Mesenchymal stem cell of Wharton's jelly (primary cell): ENCODE results near the gene TXNL4A.

GRCh38 chr18:79977380-79977953 lies 10.9 kb downstream of the TXNL4A start:
- CAGE, long polyA plus RNA = no peak

DNA sequence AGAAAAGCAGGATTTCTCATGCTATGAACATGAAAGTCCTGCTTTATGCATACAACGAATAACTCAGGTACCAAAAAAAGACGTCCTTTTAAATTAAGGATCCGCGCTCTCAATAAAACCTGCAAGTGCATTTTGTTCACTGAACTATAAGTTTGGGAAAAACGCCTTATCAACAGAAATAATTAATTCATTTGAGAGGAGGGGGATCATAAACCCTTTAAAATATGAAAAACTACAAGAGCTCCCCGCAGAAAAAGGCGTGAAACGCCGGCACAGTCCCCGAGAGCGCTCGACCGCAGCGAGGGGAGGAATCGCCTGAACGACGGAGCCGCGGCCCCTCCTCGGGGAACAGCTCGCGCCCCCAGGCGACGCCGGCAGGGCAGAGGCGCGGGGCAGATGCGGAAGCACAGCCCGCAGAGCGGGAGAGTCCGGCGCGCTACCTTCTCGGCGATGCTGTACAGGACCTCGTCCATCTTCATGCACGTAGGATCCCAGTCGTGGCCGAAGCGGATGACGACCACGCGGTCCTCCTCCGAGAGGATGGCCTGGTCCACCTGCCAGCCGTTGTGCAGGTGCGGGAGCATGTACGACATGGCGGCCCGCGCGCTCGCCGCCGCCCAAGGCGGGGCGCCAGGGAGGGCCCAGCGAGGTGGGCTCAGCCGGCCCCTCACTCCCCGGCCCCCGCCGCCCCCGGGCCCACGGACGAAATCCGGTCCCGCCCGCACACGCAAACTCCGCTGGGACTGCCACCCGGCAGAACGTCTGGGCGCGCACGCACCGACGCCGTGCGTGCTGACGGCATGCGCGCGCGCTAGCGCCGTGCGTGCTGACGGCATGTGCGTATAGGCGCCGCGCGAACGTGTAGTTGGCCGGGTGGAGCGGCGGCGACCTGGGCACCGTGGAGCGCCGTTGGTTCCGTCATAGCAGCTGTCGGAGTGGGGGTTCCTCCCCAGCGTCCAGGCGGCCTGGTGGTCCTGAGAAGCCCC lies at the start of gene TXNL4A:
Gene TXNL4A (minus strand): TSS at position 764 of the 986 bp plus-strand sequence.
- CAGE, long polyA plus RNA = no peak

DNA sequence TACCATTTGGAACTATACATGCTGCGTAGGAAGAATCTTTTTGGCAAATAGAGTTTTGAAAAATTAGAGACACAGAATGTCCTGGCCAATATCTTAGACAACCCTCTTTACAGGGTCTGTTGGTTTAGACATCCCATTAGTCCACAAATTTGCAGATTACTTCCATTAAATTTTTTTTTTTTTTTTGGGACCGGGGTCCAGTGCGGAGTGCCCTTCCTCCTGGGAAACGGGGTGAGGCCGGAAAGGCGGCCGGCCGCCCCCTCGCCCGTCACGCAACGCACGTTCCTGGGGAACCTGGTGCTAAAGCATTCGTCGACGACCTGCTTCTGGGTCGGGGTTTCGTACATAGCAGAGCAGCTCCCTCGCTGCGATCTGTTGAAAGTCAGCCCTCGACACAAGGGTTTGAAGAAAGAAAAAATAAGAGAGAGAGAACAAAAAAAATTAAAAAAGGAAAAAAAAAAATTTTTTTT lies 21.5 kb upstream of the RBFA start:
- CAGE, long polyA plus RNA = no peak

DNA sequence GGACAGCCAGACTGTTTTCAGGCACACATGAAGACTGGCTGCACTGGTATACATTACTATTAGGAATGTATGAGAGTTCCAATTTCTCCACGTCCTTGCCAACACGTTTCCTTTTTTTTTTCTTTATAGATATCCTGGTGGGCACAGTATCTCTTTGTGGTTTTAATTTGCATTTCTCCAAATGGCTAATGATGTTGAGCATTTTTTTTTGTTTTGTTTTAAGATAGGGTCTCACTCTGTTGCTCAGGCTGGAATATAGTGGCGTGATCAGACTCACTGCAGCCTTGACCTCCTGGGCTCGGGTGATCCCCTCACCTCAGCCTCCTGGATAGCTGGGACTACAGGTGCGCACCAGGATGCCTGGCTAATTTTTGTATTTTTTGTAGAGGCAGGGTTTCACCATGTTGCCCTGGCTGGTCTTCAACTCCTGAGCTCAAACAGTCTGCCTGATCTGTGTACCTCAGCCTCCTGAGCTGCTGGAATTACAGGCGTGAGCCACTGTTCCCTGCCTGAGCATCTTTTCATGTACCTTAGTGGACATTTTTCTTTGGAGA lies 7.5 kb downstream of the ADNP2 start:
- CAGE, long polyA plus RNA = no peak

GRCh38 chr18:80137412-80138064 lies 28.5 kb downstream of the ADNP2 start:
- CAGE, long polyA plus RNA = no peak

GRCh38 chr18:80183186-80183788 lies 64.0 kb downstream of the PARD6G start:
- CAGE, long polyA plus RNA = no peak